ENCODE measurements around a stretch of chr18.

DNA sequence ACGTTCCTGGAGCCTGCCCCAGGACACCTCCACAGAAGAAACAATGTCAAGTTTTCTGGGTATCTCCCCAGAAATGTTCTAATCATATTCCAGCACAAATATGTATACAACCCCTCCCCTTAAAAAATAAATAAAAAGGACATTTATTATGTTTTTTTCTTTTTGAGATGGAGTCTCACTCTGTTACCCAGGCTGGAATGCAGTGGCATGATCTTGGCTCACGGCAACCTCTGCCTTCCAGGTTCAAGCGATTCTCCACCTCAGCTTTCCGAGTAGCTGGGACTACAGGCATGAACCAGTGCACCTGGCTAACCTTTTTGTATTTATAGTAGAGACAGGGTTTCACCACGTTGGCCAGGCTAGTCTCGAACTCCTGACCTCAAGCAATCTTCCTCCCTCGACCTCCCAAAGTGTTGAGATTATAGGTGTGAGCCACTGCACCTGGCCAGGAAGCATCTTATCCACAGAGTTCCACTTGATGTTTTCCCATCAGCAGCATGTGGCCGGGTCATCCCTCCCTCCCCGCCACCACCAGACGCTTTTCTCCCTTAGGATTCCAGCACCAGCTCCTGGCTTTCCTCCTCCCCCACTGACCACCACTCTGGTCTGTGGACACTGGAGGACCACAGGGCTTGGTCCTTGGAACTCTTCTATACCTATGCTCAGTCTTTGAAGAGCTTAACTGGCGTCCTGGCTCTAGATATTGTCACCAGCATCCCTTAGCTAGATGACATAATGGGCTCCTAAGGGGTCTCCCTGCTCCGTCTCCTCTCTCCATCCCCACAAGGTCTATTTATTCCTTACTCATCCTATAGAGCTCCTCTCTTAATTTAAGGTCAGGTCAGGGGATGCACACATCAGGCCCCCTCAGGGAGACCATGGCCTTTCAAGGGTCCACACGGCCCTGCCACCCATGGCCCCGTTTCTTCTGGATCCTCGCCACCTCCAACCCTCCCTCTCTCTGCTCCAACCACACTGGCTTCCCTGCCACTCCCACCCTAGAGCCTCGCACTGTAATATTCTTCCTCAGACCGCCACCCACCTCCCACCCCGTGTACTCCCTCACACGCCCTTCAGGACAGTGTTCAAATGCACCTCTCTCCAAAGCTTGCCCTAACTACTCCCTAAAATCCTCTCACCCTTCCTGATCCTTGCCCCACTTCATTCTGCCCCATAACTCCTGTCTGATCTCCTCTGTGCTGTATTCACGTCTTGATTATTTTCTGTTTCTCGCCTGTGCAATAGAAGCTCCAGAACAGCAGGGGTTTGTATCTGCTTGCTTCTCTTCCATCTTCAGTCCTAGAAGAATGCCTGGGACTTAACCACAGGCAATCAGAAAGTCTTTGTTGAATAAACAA, 26.0 kb downstream of the EPB41L3 start:
- RRBS: no CpG with 5 or more reads among the region's 21 CpGs

DNA sequence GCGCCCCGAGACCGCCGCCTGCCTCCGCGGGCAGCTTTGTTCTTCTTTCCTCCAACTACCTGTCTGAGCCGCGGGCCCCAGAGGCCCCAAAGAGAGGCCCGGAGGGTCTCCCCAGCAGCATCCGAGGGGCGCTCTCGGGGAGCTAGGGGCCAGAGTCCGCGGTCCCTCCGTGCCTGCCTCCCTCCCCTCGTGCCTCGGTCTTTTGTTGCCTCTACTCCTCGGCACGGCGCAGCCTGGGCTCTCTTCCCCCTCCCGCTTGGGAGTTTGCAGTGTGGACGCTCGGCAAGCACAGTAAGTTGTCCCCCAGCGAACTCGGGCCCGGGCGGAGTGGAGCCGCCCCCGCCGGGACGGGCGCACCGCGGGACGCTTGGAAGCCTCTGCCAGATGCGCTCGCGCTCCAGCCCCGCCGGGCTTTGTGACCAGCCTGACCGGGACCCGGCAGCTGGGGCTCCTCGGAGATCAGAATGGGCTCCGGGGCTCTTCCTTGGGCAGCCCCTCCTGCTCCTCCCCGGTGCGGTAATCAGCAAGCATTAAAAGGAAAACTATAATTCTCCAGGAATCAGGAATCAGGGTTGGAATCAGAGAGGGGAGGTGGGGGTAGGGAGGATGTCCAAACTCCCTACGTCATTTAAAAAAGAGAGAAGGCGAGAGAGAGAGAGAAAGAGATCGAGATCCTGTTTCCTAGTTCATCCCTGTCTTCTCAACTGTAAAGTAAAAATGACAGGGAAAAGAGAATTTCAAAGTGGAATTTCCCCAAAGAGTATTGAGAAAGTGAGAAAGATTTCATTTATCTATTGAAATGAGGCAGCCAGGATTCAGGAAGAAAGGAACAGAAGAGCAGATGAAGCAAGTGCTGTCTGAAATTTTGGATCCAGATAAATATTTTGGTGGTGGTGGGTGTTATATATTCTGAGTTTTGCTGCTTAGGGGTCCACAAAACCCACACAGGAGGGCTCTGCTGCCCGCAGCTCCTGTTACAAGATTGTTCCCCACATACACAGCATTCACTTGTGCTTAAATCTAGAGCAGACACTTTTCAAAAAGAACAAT, 799 bp upstream of the TMEM200C start:
- RRBS: 82% methylated on average over 18 of the region's 50 CpGs

DNA sequence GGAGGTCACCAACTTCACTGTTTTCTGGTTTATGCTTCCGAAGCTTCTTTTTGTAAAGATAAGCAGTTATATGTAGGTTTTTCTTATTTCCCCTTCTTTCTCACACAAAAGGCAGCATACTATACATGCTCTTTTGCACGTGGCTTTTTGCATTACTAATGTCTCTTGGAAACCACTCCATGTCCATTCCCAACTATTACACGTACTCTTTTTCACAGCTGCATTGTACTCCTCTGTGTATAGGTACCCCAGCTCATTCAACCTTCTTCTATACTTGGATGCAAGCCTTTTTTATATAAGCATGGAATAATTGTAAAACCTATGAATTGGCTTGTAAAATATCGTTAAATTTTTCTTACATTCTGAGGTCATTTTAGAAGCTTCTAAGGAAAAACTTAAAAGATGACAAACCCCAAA, 166.1 kb downstream of the L3MBTL4 start:
- RRBS: no CpG with 5 or more reads among the region's 4 CpGs

- RRBS: 87% methylated on average over 17 of the region's 37 CpGs
These were observed 319 bp downstream of the L3MBTL4 start for GRCh38 chr18:6414452-6414732.

GRCh38 chr18:6885313-6885662, 155.8 kb downstream of the ARHGAP28 start:
- RRBS: no CpG with 5 or more reads among the region's 6 CpGs

DNA sequence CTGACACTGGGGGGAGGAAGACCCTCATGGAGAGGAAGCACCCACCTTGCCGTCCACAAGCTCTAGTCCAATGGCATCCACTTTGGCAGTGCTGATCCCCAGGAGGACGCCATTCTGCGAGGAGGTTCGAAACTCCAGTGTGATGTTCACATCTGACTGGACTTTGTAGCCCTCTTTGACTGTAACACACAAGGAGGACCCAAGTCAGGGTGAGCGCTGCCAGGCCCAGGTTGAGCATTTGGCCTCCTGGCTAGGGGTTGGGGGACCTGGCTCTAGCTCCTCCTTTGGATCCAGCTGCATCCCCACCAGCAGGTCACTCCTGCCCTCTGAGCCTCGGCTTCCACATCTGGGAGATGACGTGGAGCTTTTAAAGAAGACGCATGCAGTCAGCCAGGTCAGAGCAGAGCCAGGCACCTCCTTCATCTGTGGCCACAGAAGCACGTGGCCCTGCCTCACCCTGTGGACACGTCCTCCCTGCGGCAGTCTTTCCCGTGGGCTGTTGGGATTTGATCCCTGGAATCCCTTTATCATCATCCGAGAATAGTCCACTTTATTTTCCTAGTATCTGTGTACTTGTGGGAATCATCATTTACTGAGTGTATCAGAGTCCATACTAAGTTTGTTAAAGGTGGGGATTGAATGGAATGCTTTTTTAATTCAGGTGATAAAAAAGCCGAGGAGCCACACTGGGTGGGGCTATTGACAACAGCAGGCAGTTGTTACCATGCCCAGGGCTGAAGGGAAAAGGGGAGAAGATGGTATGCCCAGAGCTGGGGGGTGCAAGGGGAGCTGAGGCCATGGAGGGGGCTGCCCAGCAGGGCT, 170.3 kb downstream of the LAMA1 start:
- RRBS: no CpG with 5 or more reads among the region's 14 CpGs

DNA sequence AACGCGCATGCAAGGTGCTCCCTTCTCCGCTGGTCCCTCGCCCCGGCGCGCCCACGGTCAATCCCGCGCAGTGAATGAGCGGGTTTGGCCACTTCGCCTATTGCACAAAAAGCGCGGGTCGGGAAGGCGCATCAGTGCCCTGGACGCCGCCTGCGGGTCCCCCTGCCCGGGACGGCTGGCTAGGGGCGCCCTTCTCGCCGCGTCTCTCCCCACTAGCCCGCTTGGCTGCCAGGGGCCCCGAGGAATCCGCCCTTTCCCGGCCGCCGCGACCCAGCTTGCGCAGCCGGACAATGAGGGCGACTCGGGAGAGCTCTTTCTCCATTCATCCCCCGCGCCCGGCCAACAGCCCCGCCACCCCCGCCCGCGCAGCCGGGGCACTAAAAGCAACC, 689 bp downstream of the LAMA1 start:
- RRBS: 74% methylated on average over 15 of the region's 44 CpGs

DNA sequence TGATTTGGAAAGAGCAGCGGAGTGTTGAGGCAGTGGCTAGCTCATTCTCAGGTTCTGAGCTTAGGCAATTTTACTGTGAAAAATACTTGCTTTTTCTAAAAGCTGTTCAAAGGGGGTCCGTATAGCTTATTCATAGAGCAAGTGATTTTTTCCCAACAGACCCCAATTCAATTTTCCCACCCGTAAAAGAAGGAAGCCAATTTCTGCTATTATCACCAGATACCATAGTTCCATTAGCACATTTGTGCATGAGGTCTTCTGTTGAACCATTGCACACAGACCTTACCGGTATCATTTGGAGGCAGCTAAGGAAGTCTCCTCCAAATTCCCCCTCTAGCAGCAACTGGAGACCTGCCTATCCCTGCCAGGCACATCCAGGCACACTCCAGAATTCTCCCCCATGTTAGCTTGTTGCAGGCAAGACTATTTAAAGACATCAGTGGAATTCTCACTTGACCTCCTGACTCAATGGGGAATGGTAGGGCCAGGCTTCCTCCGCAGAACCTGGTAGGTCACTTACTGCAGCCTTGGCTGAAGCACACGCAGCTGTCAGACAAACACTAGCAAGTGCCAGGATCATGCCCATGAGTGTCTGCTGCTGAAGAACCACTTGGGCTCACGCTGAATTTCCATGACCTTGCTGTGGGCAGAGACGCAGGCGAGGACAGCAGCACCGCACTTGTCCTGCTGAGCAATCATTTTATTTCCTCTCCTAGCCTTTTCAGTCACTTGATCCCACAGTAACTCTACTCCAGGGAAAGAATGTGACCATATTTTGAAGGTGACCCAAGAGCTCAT, 3.1 kb downstream of the LRRC30 start:
- RRBS: no CpG with 5 or more reads among the region's 10 CpGs

DNA sequence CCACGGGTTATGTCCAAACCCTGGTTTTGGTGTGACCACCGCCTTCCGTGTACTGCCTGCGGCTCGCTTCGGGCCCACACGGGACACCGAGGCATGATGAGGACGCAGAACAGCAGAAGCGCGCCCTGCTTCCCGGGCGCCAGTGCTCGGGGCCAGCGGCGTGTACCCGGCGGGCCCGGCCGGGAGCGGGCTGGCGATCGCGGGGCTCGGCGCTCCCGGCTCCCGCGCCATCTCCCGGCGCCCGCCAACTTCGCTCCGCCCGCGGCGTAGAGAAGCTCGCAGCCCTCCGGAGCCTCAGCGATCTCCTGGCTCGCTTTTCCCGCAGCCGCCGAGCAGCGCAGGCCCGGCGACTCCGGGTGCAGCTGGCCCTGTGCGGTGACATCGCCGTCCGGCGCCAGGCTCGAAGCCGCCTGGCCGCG, 586 bp upstream of the PTPRM start:
- RRBS: 92% methylated on average over 29 of the region's 57 CpGs

GRCh38 chr18:7629875-7630619, 62.9 kb downstream of the PTPRM start:
- RRBS: no CpG with 5 or more reads among the region's 8 CpGs

DNA sequence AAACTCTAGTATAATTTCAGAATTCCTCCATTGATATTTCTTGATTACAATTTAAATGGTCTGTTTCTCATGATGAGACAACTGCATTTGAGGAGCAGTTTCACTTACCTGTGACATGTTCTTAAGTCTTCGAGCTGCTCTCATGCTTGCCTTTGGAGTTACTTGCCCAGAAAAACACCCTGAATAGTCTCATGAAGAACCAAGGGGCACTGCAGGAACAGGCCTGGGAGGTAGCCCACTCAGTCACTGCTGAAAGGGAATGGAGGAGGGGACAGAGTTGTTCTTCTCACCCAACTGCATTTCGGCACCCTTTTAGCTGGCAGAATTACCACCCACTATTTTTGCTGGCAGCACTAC, 181.8 kb downstream of the PTPRM start:
- RRBS: no CpG with 5 or more reads among the region's 2 CpGs

GRCh38 chr18:7773814-7774875, 207.0 kb downstream of the PTPRM start:
- RRBS: no CpG with 5 or more reads among the region's 7 CpGs

GRCh38 chr18:7950549-7951103, 383.5 kb downstream of the PTPRM start:
- RRBS: no CpG with 5 or more reads among the region's 6 CpGs

GRCh38 chr18:8062747-8063224, 495.7 kb downstream of the PTPRM start:
- RRBS: no CpG with 5 or more reads among the region's 20 CpGs

DNA sequence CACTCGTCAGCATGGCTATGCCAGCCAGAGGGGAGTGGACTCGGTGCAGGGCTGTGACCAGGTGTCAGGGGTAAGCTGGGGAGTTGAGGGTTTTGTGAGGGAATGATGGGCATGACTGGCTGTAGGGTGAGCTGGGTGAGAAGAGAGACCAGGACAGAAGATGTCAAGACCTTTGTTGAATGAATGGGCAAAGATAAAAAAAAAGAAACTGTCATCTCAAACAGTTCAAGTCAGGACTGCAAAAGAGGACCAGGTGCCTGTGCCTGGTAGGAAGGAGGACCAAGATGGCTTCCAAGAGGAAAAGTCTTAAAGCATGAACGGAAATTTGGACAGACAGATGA, 397.4 kb upstream of the RAB12 start:
- RRBS: no CpG with 5 or more reads among the region's 3 CpGs

GRCh38 chr18:8341335-8341819, 267.9 kb upstream of the RAB12 start:
- RRBS: no CpG with 5 or more reads among the region's 5 CpGs

DNA sequence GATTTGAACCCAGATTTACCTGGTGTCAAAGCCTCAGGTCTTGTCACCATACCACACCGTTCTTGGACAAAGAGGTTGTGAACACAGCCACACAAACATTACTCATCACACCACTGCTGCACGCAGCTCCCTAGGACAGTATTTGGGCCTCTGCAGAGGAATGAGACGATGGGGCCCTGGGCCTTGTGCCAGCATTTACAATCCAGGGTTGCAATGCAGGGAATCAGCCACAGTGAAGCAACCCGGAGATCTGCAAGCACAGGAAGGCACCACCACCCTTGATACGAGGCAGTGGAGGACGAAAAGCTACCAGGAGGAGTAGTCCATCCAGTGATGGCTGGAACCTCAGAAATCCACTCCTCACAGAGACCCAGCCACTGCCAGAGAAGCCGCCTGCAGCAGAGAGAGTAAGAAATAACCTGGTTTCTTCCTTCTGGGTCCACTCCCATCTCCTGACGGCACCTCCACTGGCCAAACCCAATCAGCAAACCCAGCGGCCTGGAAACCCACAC, 3.7 kb upstream of the MTCL1 start:
- RRBS: no CpG with 5 or more reads among the region's 9 CpGs

GRCh38 chr18:8704258-8704908, 973 bp upstream of the MTCL1 start:
- RRBS: no CpG with 5 or more reads among the region's 33 CpGs

DNA sequence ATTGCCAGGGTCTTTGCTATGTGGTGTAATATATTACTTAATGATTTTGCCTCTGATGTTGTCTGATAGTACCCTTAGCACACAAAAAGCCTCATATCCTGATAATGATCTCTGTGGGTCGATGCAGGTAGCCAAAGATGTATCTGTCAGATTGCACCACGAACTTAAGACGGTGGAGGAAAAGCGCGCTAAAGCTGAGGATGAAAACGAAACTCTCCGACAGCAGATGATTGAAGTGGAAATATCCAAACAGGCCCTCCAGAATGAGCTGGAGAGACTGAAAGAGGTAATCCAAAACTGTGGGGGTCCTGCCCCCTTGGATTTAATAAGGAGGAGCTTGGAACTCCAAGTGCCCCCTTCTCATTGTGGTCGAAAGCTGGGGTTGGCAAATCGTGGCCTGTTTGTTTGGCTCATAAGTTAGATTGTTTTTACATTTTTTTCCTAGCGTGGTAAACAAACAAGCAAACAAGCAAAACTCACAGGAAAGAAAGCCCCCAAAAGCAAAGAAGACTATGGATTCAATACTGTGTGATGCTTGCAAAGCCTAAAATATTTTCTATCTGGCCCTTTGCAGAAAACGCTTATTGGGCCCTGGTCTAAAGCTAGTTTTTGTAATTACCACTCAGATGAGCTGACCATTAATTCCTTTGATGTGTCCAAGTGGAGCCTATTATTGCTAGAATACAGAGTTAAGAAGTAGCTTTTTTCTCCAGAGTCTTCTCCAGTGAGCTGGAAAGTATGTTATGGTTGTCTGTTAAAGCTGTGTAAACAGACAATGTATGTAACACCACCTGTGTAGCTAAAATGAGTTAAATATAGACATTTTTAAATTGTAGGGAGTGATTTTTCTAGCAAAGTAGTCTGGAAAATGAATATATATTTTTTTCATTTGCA, 15.1 kb downstream of the MTCL1 start:
- RRBS: no CpG with 5 or more reads among the region's 11 CpGs

DNA sequence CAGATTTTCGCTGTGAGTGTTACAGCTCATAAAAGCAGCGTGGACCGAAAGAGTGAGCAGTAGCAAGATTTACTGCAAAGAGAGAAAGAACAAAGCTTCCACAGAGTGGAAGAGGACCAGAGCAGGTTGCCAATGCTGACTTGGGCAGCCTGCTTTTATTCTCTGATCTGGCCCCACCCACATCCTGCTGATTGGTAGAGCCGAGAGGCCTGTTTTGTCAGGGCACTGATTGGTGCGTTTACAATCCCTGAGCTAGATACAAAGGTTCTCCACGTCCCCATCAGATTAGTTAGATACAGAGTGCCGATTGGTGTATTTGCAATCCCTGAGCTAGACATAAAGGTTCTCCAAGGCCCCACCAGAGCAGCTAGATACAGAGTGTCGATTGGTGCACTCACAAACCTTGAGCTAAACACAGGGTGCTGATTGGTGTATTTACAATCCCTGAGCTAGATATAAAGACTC, 167.6 kb upstream of the NDUFV2 start:
- RRBS: no CpG with 5 or more reads among the region's 8 CpGs